Foreskin keratinocyte (primary cell): ENCODE measurements around a stretch of chr16.

- RAMPAGE, total RNA = no peak
These were observed 1.3 kb upstream of the PRDM7 start for GRCh38 chr16:90078207-90079007.

- RAMPAGE, total RNA = no peak
These were observed 91.2 kb upstream of the PRDM7 start for GRCh38 chr16:90168375-90168720.